Tibial nerve (tissue), 3 donors: ENCODE data around the genes WIPF1 and CCDC141.

DNA sequence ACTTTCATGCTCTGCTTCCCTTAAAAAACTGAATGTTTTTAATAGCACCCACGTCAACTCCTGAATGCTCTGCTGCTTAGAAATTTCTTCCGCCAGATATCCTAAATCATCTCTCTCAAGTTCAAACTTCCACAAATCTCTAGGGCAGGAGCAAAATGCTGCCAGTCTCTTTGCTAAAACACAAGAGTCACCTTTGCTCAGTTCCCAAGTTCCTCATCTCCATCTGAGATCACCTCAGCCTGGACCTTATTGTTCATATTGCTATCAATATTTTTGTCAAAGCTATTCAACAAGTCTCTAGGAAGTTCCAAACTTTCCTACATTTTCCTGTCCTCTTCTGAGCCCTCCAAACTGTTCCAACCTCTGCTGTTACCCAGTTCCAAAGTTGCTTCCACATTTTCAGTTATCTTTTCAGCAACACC lies 30.3 kb downstream of the SP9 start:
- PRO-cap: no peak
- RAMPAGE, long total RNA, 3 experiments: no peak in any of the 3 experiments

DNA sequence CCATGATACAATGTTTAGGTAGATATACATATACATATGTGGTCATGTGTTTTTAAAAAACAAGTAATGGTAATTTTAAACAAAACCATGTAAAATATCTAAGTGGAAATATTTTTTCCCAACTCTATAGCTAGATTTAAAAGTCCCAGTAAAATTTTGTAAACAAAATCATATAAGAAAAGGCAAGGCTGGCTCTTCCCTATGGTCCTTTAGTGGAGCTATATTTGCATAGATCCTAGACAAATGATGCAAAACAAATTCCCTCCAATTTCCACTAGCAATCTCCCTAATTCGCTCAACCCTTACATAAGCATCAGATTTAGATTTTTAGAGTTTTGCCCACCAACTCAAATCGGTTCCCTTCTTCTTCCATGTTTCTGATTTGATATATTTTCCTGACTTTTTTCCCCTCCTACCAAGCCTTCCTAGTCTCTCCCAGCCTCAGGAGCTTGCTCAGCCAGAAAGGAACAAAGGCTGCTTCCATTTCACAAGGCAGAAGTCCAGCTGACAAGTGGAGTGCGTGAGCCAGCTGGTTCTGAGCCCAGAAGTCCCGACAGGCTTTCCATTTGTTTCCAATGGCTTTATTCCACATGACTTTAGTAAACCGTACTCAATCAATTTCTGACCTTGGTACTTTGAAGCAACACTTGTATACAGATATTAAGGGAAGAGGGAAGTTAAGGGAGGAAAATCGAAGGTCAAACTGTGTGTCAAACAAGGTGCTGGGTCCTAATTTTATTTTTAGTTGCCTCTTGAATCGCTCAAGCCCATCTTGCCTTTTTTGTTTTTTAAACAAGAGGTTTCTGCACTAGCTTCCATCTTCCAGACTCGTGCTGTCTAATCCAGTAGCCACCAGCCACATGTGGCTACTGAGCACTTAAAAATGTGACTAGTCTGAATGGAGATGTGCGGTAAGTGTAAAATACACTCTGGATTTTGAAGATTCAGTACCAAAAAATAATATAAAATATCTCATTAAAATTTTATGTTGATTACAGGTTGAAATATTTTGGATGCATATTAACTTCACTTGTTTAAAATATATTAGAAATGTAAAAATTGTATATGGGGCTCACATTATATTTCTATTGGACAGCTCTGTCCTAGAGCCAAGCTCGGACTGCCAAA lies 36.3 kb downstream of the WIPF1 start:
- PRO-cap: no peak
- RAMPAGE, long total RNA, 3 experiments: start-site peak on the minus strand in 2 of 3 experiments, centred at positions 507 to 638 of the sequence, 20 to 58 reads per replicate

- PRO-cap: unidirectional peak, minus-strand start at chr2:174597802
- RAMPAGE, long total RNA, 3 experiments: start-site peak on the minus strand in 3 of 3 experiments, at chr2:174597672-174597823 at its widest, 12 to 46 reads per replicate
Measured at GRCh38 chr2:174597507-174598100, at the start of gene WIPF1. TSS of gene WIPF1 (minus strand) at chr2:174597804.

- PRO-cap: bidirectional peak, plus-strand start at chr2:174683071, minus-strand start at chr2:174682913
- RAMPAGE, long total RNA, 3 experiments: start-site peak on the minus strand in 2 of 3 experiments, at chr2:174682851-174682936 at its widest, 97 to 111 reads per replicate
Measured at GRCh38 chr2:174682480-174683461, 81.5 kb downstream of the CHRNA1 start.

GRCh38 chr2:174729991-174730901 lies 34.0 kb downstream of the CHRNA1 start:
- PRO-cap: no peak
- RAMPAGE, long total RNA, 3 experiments: no peak in any of the 3 experiments

- PRO-cap: no peak
- RAMPAGE, long total RNA, 3 experiments: no peak in any of the 3 experiments
Measured at GRCh38 chr2:174778160-174779332, 14.3 kb upstream of the CHRNA1 start.

- PRO-cap: no peak
- RAMPAGE, long total RNA, 3 experiments: no peak in any of the 3 experiments
Measured at GRCh38 chr2:175179919-175180233, 1.6 kb downstream of the ATP5MC3 start.

DNA sequence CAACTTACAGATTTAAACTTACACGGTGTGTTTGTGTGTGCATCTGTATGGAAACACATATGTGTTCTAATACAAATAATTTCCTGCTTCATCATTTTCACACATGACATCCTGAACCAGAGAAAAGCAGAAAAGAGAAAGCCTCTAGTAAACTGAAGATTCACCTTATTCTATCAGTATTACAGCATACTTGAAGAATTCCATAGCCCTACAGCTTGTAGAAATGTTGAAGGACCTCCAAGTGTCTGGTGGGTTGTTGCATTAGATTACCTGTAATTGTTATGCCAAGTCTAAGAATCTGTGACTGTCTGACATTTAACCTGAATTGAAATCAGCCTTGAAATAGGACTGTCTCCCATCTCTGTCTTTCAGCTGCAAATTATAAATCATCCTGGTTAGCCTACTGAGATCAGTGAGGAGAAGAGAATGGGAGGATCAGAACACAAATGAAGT lies 30.0 kb downstream of the EVX2 start:
- PRO-cap: no peak
- RAMPAGE, long total RNA, 3 experiments: no peak in any of the 3 experiments

- PRO-cap: no peak
- RAMPAGE, long total RNA, 3 experiments: no peak in any of the 3 experiments
Measured at GRCh38 chr2:176092232-176092565, 322 bp upstream of the HOXD13 start.

DNA sequence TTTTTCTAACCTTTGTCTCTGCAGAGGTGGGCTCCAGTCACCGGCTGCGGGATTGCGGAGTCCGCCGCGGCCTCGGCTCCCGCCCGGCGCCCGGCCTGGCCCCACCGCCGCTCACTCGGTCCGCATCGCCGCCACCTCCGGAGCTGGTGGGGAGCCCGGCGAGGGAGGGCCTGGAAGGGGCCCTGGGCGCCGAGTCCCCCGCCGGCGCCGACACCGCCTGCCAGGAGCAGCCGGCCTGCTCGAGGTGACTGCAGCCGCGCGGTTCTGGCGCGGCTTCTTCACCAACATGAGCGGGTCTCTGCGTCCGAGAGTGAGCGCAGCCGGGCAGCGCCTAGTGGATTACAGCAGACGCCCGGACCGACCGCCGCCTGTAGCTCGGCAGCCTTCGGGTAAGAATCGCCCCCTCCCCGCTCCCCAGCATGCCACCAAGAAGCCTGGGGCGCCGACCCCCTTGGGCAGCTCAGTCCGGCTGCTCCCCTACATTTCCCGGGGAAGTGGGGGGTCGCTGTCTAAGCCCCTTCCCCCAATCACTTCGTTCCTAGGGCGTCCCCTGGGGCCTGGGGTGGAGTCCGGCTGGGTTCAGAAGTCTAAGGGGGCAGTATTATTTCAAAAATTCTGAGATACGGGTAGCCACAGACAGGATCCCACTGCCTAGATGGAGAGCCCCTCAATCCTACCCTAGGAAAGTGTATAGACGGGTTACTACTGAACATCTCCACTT lies 7.3 kb downstream of the HOXD8 start:
- PRO-cap: unidirectional peak, plus-strand start at position 36 of the sequence; bidirectional peak, plus-strand start at position 223 of the sequence, minus-strand start at position 148 of the sequence
- RAMPAGE, long total RNA, 3 experiments: no peak in any of the 3 experiments

- PRO-cap: no peak
- RAMPAGE, long total RNA, 3 experiments: no peak in any of the 3 experiments
Measured at GRCh38 chr2:176175666-176176120, 12.8 kb upstream of the HOXD1 start.

GRCh38 chr2:177164960-177165692 lies 47.5 kb upstream of the HNRNPA3 start:
- PRO-cap: bidirectional peak, plus-strand start at chr2:177165419, minus-strand start at chr2:177165316
- RAMPAGE, long total RNA, 3 experiments: no peak in any of the 3 experiments

- PRO-cap: bidirectional peak, plus-strand start at chr2:177263709, minus-strand start at chr2:177263537; bidirectional peak, plus-strand start at chr2:177263918, minus-strand start at chr2:177263839; bidirectional peak, plus-strand start at chr2:177264426, minus-strand start at chr2:177264073
- RAMPAGE, long total RNA, 3 experiments: start-site peak on the minus strand in 1 of 3 experiments, at chr2:177263414-177263465 at its widest, 44 reads per replicate
Measured at GRCh38 chr2:177263197-177264261, 998 bp downstream of the NFE2L2 start.

- PRO-cap: no peak
- RAMPAGE, long total RNA, 3 experiments: no peak in any of the 3 experiments
Measured at GRCh38 chr2:178125423-178126279, 13.4 kb downstream of the RBM45 start.

DNA sequence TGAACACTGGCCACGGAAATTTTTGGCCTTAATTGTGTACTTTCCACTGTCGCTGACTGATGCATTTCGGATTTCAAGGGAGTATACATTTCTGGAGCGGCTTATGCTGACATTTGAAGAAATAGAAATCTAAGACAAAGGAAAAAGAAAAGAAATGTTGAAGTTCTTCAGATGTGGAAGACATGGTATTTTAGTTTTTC lies 47.9 kb downstream of the PLEKHA3 start:
- PRO-cap: no peak
- RAMPAGE, long total RNA, 3 experiments: no peak in any of the 3 experiments

DNA sequence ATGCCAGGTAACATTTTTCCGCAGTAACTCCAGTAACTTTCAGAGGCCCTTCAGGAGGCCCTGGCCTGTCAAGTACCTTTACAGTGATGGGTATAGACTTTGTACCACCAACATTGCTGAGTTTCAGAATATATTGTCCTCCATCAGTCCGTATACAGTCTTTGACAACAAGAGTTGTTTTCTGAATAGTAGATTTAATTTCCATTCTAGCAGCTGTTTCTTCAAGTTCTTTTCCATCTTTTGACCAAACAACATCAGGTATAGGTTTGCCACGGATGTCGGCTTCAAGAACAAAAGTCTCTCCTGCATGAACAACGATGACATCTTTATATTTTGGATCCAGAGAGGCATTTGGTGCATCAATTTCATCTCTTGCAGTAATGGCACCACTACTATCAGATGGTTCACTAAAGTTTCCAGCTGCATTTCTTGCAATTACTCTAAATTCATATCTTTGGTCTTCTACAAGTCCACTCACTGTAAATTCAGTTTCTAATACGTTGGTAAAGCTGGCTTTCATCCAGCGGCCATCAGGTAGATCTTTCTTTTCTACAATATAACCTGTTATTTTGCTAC lies 83.8 kb downstream of the PLEKHA3 start:
- PRO-cap: no peak
- RAMPAGE, long total RNA, 3 experiments: no peak in any of the 3 experiments

- PRO-cap: no peak
- RAMPAGE, long total RNA, 3 experiments: no peak in any of the 3 experiments
Measured at GRCh38 chr2:178588886-178589782, 108.9 kb downstream of the PLEKHA3 start.

- PRO-cap: no peak
- RAMPAGE, long total RNA, 3 experiments: no peak in any of the 3 experiments
Measured at GRCh38 chr2:178859301-178859696, 52.1 kb upstream of the TTN start.

- PRO-cap: no peak
- RAMPAGE, long total RNA, 3 experiments: no peak in any of the 3 experiments
Measured at GRCh38 chr2:178863678-178864323, 56.6 kb upstream of the TTN start.

GRCh38 chr2:179049001-179050406 lies at the start of gene CCDC141:
TSS of gene CCDC141 (minus strand) at chr2:179050137.
- PRO-cap: no peak
- RAMPAGE, long total RNA, 3 experiments: start-site peak on the minus strand in 2 of 3 experiments, at chr2:179049996-179050102 at its widest, 22 to 102 reads per replicate